HT-29 (cell line): ENCODE measurements around a stretch of chr9.

- RAMPAGE, long total RNA: no peak
Measured at GRCh38 chr9:38039338-38039882, 29.6 kb downstream of the SHB start.

DNA sequence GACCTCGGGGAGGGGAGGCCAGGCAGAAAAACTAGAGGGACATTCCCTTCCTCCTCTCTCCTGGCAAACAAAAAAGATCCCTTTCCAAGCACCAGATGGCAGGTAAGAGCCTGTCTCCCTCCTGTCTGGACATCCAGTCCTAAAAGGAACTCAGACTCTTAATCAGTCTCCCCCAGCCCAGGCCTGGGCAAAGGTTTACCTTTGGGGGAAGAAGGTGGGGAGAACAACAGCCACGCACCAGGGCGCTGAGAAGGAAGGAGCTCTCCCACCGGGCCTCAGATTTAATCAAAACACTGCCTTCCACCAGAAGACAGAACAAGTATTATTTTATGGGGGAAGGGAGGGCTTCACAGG is 2.4 kb downstream of the SHB start:
- RAMPAGE, long total RNA: no peak

DNA sequence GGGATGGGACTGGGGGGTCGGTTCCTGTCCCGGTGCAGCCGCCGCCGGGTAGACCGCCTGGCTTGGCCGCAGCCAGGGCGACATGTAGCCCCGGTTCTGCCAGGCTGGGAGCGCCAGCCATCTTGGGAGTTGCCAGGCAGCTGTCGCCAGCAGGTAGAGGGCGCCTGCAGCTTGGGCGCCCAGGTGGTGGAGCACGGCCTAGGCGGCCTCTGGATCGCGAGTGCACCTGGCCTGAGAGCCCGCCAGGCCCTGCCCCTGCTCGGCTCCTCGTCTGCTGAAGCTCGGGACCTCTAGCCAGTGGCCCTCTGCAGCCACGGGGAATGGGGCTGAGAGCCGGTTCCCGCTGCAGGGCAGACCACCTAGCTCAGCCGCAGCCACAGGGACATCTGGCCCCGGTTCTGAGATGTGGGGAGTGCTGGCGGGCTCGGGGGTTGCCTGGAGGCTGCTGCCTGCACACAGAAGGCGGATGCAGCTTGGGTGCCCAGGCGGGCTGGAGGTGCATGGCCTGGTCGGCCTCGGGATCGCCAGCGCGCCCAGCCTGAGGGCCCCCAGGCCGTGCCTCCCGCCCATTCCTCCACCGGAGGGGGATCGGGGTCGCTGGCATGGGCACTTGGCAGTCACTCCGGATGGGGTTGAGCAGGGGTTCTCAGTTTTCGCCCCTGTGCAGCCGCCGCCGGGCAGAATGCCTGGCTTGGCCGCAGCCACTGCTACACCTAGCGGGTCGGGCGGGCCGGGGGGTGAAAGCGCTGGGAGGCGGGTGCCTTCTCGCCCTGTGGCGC is 663 bp upstream of the ANKRD18A start:
- RAMPAGE, long total RNA: no peak

GRCh38 chr9:38621649-38621838 is 1.1 kb upstream of the ANKRD18A start:
- RAMPAGE, long total RNA: no peak

GRCh38 chr9:40601000-40601868 is 527.2 kb downstream of the FOXD4L6 start:
- RAMPAGE, long total RNA: no peak

GRCh38 chr9:41269098-41269451 is 80.0 kb upstream of the ZNG1F start:
- RAMPAGE, long total RNA: no peak

GRCh38 chr9:41357644-41358164 is 168.6 kb upstream of the ZNG1F start:
- RAMPAGE, long total RNA: no peak

DNA sequence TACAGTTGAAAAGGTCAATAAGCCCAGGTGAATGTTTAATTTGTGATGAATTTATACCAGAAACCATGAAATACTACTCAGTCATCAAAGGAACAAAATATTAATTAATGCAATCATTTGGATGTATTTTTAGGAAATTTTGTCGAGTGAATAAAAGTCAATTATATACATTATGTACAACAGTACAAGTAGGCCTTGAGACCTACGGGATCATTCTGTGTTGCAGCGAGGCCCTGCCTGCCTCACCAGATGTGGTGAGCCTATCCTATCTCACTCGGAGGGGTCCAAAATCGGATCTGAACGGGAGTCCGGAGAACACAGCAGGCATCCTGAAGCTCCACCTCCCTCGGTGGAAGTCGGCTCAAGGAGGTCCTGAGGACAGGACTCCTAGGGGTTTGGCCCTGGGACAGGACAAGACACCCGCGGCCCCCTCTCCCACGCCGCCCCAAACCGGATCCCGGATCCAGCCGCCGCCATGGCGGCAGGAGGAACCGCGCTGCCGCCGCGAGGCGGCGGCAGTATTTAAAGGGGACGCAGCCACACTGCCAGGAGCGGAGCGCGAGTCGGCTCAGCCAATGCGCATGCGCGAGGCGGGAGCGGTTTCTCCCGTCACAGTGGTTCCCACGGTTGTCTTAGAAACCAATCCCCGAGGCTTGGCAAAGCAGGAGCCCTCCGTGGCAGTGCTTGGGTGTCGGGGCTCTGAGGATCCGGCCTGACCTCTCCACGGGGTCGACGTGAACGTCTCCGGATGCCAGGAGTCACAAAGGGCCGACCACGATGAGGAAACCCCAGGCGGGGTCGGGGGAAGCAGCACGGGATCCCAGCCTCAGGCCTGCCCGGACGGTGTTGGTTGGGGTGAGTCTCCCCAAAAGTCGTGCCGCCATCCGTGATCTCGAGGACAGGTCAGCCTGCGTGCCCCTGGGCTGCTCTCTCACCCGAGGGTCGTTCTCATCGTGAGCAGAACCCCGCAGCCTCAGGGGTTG is 454.6 kb upstream of the ZNG1F start:
- RAMPAGE, long total RNA: no peak

GRCh38 chr9:42568819-42569462 is 385.5 kb downstream of the SPATA31A6 start:
- RAMPAGE, long total RNA: no peak

GRCh38 chr9:62800958-62801607 is 1611.2 kb downstream of the SPATA31A7 start:
- RAMPAGE, long total RNA: no peak

DNA sequence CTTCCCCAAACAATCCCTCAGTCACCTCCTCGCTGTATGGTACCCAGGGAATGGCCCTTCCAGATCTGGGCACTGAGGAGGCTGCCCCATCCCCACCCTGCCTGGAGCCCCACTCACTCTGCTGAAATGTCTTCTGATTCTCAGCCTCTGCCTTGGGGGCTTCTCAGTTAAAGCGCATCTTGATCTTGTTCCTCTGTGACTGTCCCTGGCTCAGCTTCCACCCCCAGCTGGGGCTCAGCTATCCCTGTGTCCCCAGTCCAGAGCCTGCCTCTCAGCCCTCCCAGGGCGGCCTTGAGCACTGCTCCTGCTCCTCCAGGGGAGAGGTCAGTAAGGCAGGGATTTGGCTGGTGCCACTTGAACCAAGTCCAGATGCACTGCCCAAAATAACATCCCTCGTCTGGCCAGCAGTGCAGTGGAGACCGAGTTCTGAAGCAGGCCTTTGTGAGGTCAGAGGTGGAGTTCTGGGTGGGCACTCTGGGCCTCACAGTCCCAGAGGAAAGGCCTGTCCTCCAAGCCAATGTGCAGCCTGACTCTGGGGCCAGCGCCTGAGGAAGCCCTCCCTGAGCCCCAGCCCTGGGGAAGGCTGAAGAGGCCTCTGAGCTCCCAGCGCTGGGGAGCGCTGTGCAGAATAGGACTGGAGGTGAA is 1950.8 kb downstream of the FOXD4L5 start:
- RAMPAGE, long total RNA: no peak

DNA sequence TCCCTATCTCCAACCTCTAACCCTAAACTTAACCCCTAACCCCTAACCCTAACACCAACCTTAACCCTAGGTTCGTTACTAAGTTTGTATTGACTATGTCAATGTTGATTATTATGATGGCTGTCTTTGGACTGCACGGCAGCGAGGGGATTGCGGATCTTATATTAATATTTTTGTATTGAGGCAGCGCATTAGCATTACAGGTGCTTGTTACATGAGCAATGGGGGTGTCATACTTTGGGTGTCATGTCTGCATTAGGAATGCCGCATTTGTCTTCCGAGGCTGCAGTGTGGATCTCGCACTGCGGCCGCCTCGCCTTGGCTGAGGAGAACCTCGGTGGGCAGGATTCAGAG is 1504.1 kb downstream of the FOXD4L5 start:
- RAMPAGE, long total RNA: no peak

DNA sequence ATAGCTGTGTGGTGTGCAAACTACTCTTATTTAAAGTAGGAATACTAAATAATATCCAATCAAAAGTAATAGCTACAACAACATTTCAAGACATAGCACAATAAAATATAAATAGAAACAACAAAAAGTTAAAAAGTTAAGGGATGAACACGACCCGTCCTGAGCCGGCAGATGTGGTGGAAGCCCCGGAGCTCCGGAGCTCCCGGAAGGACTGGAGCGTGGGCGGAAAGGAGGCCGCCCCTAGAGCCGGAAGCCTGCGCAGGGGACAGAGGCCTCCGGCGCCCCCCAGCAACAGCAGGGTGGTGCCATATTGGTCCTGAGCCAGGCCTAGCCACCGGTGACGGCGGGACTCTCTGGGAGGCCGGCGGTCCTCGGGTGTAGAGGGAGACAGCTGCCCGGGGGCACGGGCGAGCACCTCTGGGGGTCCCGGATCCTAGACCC is 1472.3 kb downstream of the FOXD4L5 start:
- RAMPAGE, long total RNA: no peak

DNA sequence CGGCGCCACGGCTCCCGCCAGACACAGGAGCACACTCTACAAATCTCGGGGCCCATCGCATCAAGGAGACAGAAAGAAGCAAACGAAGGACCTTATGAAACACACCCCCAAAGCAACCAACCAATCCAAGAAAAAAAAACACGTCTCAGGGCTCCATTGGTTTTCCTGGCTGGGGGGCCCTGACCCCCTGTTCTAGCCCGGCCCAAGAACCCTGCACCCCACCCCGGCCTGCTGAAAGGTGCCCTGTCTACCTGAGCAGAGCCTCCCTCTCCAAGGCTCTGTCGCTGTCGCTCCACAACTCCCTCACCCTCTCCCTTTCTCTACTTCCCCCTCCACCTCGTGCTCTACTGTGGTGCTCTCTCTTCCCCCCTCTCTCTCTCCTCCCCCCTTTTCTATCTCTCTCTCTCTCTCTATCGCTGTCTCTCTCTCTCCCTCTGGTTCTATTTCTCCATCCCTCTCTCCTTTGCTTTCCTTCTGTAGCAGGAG is 1471.1 kb downstream of the FOXD4L5 start:
- RAMPAGE, long total RNA: no peak

DNA sequence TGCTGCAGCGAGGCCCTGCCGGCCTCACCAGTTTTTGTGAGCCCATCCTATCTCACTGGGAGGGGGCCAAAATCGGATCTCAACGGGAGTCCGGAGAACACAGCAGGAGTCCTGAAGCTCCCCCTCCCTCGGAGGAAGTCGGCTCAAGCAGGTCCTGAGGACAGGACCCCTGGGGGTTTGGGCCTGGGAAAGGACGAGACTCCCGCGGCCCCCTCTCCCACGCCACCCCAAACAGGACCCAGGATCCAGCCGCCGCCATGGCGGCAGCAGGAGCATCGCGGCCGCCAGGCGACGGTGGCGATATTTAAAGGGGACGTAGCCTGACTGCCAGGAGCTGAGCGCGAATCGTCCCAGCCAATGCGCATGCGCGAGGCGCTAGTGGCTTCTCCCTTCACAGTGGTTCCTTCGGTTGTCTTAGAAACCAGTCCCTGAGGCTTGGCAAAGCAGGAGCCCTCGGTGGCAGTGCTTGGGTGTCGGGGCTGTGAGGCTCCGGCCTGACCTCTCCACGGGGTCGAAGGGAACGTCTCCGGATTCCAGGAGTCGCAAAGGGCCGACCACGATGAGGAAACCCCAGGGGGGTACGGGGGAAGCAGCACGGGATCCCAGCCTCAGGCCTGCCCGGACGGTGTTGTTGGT is 101.7 kb upstream of the FOXD4L5 start:
- RAMPAGE, long total RNA: no peak

- RAMPAGE, long total RNA: no peak
Measured at GRCh38 chr9:65676256-65676713, 557 bp downstream of the ZNG1E start.

DNA sequence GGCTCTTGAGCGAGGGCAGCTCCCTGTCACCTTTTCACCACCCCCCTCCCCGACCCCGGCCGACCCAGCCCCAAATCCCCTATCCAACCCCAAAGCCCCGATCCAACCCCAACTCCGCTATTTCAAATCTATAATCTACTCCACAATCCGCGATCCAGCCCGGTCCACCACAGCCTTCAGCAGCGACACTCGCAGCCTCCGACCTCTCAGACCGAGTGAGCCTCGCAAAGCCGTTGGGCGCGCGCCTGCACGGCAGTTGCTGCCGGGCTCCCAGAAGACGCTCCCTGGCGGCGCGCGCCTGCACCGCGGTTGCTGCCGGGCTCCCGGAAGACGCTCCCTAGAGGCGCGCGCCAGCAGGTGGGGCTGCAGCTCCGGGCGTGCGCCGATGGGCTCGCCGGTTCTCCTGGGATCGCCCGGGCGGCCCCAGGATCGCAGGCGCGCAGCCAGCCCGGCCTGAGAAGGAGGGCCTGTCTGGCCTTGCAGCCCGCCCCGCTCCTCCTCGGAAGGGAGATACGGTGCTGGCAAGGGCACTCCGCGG is 416.0 kb downstream of the FOXD4L4 start:
- RAMPAGE, long total RNA: no peak

- RAMPAGE, long total RNA: no peak
Measured at GRCh38 chr9:68418111-68418858, 61.9 kb downstream of the PGM5 start.

DNA sequence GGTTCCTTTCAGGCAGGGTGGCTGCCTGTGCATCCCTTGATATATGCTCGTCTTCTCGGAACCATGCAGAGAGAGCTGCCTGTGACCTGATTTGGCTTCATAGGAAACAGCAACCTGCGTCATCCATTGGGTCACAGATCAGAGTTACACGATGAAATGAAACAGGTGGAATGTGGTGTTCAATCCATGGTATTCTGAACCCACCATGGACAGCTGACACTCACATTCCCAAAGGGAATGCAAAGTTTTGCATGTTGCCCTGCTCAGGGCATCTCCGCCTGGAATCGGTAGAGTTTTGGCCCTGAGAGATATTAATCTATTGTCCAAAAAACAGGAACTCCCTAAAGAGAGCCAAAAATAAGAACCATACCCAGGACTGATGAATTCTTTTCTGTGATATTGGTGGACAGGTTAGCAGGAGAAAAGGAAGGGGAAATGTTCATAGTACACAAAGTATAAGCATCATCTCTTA is 85.6 kb downstream of the TMEM252 start:
- RAMPAGE, long total RNA: no peak

DNA sequence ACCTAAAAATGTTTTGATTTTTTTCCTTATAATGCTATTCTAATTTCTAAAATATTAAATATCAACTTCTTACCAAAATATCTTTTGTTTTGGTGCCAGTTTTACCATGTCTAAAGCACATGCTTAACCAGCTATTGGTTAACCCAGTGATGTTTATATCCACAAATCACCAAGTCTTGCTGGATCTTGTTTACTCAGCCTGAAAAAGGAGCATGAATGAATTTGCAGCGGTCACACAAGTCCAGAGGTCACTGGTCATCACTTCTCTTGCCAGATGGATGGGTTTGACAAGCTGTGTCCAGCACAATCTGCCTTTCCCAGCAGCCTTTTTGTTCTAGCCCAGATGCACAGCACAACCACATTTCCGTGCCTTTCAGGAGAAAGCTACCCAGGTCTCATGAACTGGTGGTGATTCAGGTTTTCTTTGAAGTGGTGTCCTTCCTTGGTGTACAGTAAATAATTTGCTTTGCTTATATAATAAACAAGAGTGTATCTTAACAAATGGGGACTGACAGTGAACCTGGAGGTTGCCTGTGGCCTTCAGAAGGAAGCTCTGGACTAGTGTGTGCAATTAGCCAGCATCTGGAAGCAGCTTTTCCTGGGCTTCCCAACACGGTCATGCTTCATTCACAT is 32.1 kb downstream of the TMEM252 start:
- RAMPAGE, long total RNA: no peak